CD14-positive monocyte (primary cell): ENCODE measurements around a stretch of chr14.

GRCh38 chr14:54085411-54085852 is 128.8 kb upstream of the BMP4 start:
- CAGE, long polyA plus RNA = no peak

DNA sequence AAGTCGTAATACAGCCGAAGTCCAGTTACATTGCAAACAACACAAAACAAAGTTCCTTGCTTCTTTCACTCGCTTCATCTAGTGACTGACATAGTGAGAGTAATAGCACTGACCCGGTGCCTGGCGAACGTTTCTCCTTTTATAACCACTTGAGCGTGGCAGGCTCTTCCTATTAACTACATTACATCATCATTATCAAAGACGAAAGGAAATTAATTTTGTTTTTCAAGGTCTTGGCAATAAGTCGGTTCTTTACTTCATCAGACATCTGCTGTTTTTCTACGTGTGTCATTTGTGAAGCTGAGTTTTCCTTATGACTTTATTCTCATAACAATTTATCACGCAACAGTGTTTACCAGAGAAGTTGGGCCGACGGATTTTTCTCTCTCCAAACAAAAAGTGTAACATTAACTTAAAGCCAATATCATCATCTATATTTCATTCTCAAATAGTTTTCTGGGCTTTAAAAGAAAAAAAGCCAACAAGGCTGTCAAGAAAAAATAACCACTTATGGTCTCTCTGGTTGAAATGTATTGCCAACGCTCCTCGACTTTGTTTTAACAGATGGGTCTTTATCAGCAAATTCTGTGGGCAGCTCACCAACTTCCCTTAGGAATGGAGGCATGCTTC is 97.3 kb upstream of the CDKN3 start:
- CAGE, long polyA plus RNA = no peak

DNA sequence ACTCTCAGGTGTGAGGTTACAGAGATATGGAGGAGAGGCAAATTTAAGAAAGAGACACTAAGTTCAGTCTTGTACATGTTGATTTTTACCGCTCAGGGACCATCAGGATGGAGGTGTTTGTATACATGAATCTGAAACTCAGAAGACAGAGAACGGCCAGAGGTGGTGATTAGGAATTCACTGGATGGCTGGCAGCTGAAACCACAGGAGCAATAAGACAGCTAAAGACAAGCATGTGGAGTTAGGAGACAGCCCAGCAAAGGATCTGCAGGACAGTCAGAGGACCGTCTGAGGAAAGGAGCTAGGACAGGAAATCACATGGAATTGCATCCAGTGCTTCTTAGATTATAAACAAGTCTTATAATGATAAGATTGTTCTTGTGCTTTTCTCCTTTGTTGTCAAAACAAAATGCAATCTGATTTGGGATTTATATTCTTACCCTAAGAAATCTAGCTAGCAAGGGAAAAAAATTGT is 33.8 kb upstream of the CDKN3 start:
- CAGE, long polyA plus RNA = no peak

GRCh38 chr14:54364566-54365481 is 32.0 kb upstream of the CDKN3 start:
- CAGE, long polyA plus RNA = no peak

GRCh38 chr14:54392369-54392652 is 4.5 kb upstream of the CDKN3 start:
- CAGE, long polyA plus RNA = no peak

GRCh38 chr14:54510019-54510900 is 554 bp downstream of the CGRRF1 start:
- CAGE, long polyA plus RNA = no peak

DNA sequence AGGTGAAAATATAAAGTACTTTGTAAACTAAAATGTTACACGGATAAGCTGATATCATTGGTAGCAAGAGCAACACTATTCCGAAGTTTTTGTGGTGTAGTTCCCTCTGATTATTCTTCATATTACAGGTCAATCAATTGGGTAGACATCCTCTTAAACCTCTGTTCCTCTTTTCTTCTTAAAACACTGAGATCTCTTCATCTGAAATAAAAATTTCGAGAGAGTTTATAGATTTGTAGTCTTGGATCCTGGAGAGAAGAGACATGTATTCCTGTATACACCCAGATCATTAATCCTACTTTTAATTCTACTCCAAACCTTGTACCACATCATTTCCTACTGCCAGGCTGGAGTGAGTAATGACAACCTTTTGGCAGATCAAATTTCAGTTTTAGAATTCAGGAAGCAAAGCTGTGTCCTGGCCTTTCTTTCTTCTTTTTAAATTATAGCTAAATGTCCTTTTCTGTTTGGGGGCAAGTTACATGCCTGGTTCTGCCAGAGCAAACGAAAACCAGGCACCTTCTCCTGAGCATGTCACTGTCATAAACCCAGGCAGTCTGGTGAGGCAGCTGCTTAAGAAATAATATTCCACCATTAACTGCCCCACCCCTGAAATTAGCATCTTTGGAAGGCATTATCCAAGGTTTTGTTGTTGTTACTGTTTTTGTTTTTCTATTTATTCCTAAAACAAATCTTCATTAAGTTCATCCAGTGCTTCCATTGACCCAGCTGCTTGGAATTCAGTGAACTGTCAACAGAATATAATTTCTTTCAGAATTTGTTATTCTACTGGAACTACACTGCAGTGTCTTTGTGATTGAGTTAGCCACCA is 33.0 kb downstream of the SAMD4A start:
- CAGE, long polyA plus RNA = no peak

DNA sequence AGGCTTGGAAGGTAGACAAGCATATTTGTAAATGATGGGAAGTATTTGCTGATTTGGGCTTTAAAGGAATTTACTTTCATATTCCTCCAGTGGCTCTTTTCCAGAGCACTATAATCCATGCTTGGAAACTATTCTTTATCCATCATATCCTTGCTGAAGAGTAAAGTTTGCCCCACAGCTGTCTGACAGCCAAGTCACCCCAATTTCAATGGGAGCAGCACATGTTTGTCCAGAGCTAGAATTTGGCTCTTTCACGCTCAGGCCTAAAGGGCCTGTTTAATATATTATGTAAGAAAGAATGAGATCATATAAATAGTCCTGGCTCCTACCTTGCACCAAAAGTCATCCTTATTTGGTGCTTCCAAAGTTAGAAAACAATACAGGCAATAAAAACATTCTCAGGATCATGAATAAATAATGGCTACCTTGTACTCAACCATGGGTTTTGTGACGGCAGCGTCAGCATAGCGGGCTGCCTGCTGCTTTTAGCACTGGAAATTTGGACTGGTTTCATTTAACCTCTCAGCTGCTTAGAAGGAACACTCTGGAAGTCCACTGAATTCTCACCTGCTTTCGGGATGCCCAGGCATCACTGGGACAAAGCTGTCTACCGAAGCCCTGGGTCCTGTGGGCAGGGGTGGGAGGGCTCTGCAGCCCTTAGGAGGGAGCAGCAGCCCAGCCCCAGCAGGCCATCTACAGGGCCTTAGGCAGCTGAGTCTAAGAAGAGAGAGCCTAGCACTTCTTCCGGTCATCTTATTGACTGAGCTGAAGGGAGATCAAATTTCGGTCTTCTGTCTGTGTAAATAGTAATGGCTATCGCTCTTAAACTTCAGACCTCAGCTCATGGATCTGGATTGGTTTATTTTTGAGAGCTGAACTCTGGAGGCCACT is 106.3 kb downstream of the SAMD4A start:
- CAGE, long polyA plus RNA = no peak

DNA sequence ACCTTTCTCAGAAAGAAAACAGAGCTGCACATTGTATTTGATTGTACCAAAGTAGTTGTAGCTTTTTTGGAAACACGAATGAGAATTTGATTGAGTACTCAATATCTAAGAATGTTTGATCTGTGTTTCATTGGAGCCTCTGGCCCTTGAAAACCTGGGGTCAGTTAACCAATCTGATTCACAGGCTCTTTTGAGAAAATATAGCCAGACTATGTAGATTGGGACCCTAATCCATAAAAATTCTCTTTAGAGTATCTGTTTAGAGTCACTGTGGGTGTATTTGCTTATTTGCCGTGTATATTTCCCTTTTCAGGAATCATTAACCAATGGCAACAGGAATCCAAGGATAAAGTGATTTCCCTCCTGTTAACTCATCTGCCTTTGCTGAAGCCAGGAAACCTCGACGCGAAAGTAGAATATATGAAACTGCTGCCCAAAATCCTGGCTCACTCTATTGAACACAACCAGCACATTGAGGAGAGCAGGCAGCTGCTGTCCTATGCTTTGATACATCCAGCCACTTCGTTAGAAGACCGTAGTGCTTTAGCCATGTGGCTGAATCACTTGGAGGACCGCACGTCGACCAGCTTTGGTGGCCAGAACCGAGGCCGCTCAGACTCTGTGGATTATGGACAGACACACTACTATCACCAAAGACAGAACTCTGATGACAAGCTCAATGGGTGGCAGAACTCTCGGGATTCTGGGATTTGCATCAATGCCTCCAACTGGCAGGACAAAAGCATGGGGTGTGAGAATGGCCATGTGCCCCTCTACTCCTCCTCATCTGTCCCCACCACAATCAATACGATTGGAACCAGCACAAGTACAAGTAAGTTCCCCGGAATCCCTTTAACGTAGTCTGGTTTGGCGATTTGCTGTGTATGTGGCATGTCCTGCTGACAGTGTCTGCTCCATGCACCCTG is 135.1 kb downstream of the SAMD4A start:
- CAGE, long polyA plus RNA = no peak

DNA sequence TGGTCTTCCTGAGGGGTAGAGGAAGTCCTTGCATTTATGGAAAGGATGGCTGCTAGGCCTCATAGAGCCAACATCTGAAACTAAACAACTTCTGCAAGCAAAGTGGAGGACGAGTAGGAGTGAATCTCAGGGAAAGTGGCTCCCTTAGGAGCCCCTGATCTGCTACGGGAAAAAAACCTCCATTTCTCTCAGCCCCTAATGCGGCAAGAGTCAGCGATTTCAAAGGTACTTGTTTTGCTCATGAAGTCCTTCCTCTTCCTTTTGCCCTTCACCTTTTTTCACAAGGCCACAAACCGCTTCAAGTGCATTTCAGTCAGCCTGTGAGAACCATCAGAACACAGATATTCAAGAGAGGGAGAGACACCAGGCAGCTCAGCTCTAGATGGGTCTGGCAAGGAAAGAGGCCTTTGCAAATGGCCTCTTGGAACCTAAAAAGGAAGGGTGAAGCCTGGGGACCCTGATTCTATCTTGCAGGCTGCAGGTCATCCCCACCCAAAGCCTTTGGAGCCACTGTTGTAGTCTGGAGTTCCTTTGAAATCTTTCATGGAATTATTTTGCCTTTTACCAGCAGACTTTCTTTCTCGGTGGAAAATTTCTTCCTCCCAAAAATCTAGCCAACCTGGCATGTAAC is 144.9 kb downstream of the SAMD4A start:
- CAGE, long polyA plus RNA = no peak

GRCh38 chr14:54757573-54758136 is 145.0 kb downstream of the GCH1 start:
- CAGE, long polyA plus RNA = no peak

- CAGE, long polyA plus RNA = no peak
Observed at GRCh38 chr14:54776098-54776774, 126.4 kb downstream of the GCH1 start.

GRCh38 chr14:54838975-54839604 is 63.5 kb downstream of the GCH1 start:
- CAGE, long polyA plus RNA = no peak

GRCh38 chr14:54901993-54902578 is 540 bp downstream of the GCH1 start:
- CAGE, long polyA plus RNA = no peak

DNA sequence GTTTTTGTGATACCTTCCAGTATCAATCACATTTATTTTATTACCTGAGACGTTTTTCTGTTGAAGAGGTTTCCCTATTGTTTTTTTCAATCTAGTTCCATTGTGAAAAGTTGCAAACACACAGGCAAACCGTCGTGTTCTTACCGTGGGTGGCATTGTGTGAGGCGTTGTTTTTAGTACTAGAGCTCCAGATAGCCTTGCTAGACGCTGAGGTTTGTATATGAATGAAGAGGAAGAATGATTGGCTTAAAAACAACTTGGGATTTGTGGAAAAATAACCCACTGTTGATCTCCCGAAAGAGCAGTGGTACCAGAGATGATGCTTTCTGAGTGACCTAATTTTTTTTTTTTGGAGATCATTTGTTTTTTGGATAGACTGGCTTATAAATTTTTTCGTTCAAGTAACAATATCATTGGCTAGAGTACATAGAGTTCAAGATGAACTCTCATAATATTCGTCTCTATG is 1.1 kb downstream of the SOCS4 start:
- CAGE, long polyA plus RNA = no peak

GRCh38 chr14:55068304-55069425 is 17.2 kb downstream of the MAPK1IP1L start:
- CAGE, long polyA plus RNA = no peak

GRCh38 chr14:55102715-55103656 is 26.1 kb upstream of the LGALS3 start:
- CAGE, long polyA plus RNA = no peak

DNA sequence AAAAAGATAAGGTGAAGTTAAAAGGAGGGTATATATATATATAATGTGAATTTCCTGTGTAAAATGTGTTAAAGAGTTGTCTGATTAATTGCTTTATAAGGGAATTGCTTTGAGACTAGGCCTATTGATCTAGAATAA is 473 bp upstream of the LGALS3 start:
- CAGE, long polyA plus RNA = no peak

GRCh38 chr14:55212541-55212966 is 21.2 kb upstream of the DLGAP5 start:
- CAGE, long polyA plus RNA = no peak

DNA sequence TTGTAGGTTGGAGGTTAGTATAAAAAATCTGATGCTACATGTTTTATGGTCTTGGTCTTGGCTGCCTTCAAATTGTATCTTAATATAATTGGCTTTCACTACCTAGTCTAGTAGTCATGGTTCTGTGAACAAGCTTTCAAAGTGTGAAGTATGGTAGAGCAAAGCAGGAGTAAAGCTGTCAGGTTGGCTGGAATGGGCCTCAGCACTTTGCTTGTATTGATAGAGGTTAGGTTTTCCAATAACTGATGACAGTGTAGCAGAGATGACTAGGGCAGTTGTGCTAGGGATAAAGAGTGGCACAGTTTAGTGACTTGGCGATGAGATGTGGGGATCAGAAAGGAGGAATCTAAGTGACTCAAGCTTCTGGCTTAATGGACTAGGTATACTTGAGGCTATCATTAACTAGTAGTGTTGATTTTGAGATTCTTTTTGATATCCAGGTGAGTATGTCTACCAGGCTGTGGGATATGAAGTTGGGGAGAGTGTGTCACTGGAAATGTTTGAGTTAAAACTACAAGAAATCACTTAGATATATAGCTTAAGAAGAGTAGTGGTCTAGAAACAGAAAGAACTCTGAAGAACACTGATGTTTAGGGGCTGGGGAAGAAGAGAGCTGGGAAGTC is 65.5 kb downstream of the ATG14 start:
- CAGE, long polyA plus RNA = no peak